Endometrial microvascular endothelial cells (primary cell): ENCODE measurements around the genes MACROD1, DNAJC4, ENSG00000286264 and CCDC88B.

DNA sequence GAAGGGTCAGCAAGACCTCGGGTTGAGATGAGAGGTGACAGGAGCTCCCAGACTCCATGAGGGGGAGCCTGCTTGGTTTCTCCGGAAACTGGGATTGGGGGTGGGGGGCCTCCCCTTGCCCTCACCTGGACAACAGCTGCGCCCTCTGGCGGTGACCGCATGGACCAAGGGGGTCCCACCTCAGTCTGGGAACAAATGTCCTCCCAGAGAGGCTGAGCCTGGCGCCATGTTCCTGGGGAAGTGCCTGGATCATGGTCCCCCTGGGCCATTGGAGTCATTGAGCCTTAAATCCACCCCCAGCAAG, 4.1 kb upstream of the RCOR2 start:
- RAMPAGE, long total RNA: no peak

DNA sequence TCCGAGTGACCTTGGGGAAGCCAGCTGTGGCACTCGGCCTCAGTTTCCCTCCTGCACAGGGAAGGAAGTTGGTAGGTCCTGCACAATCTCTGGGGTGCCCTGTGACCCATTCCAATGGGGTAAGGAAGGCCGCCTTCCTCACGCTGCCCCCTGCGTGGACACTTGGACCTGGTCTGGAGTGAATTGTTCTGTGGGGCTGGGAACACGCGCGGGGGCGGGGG, 689 bp downstream of the MACROD1 start:
- RAMPAGE, long total RNA: no peak

GRCh38 chr11:64165535-64166283, at the start of gene MACROD1:
Gene MACROD1 (minus strand): TSS chr11:64166113.
- RAMPAGE, long total RNA: no peak

DNA sequence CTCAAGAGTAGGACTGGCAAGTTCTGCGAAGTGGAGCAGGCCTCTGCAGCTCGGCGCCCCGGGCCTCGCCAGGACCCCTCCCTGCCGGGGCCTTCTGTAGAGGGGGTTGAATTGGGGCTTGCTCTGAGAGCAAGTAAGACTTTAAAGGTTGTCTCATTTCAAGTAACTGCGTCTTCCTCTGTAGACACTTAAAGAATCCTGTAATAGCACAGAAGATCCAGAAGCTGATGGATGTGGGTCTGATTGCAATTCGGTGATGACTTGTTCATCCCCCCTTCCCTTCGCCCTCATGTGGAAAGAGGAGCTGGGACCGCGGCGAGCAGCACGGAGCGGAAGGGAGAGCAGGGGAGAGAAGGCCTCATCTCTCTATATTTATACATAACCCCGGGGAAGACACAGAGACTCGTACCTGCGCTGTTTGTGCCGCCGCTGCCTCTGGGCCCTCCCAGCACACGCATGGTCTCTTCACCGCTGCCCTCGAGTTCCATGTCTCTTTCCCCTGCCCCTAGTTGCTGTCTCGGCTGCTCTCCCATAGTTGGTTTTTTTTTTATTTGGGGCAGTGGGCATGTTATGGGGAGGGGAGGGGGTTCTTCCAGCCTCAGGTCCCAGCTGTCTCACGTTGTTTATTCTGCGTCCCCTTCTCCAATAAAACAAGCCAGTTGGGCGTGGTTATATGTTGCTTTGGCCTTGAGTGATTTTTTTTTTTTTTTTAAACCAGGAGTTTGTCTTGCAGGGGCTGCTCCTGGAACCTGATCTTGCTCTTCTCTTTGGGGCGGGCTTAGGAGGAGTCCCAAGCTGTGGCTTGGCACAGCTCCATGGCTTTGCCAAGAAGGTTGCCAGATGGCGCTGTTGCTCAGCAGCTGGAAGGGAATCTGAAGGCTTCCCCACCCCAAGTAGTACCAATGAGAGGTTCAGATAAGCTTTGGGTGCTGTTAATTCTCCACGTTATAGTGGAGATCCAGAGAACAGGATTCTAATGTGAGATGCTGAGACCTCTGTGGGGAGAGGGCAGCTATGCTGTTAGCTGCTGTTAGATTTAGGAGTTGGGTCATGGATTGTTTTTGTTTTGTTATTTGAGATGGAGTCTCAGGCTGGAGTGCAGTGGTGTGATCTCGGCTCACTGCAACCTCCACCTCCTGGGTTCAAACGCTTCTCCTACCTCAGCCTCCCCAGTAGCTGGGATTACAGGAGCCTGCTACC, 2.3 kb upstream of the FERMT3 start:
- RAMPAGE, long total RNA: no peak

- RAMPAGE, long total RNA: start-site peak on the plus strand at chr11:64230533-64230619, 22 and 83 reads in 2 replicates
Measured at GRCh38 chr11:64230052-64231073, at the start of gene DNAJC4. Gene DNAJC4 (plus strand): TSS chr11:64230548.

GRCh38 chr11:64231074-64231409, 694 bp downstream of the DNAJC4 start:
- RAMPAGE, long total RNA: no peak

GRCh38 chr11:64240805-64241864, at the start of gene ENSG00000286264:
Gene ENSG00000286264 (plus strand): TSS chr11:64241095.
- RAMPAGE, long total RNA: start-site peak on the plus strand at chr11:64241017-64241139, 1,989 and 1,837 reads in 2 replicates; start-site peak on the plus strand at chr11:64241614-64241667, 135 and 109 reads in 2 replicates

GRCh38 chr11:64339786-64340378, at the start of gene CCDC88B:
Gene CCDC88B (plus strand): TSS chr11:64340204.
- RAMPAGE, long total RNA: no peak

GRCh38 chr11:64500138-64500995, 55.4 kb upstream of the SLC22A11 start:
- RAMPAGE, long total RNA: no peak

DNA sequence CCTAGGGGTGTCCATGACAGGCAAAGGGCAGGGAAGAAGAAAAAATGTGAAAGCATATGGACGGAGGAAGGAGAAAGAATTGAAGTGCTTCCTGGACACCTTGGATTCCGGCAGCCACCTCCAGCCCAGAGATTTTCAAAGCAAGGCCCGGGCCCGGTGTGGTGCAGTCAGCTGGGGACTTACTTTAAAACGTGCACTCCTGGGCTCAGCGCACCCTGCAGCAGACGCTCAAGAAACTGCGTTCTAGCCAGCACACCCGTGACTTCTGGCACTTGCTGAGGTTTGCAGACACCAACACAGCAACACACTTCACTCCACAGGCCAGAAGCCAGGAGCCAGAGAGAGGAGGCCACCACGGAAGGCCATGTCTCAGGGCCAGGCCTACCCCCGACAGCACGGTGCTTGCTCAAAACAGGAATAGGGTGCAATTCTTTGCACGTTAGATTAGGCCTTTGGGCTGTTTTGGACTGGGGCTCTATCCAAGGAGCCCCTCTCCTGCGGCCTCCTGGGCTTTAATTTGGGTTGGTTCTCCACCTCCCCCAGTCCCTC, 1.9 kb upstream of the SLC22A11 start:
- RAMPAGE, long total RNA: no peak

GRCh38 chr11:64583179-64584112, 7.6 kb upstream of the SLC22A12 start:
- RAMPAGE, long total RNA: no peak

DNA sequence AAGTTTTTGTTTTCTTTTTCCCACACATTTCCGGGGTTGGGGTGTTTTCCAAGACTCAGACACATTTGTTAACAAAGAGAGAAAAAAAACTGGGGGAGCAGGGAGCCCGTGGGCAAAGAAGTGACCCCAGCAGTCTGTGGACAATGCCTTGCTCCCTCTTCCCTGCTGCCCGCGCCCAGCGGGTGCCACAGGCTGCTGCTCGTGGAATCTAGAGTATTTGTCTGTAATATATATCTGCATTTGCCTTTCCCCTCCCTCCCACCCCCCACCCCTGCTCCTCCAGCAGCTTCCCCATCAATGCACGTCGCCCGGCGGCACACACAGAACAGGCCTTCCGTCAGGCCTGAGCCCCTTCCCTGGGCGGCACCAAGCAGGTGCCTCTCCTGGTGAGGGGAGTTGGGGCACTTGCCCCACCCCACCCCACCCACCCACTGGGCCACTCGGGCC, 15.2 kb downstream of the SLC22A12 start:
- RAMPAGE, long total RNA: no peak

GRCh38 chr11:64637727-64638243, 46.8 kb downstream of the SLC22A12 start:
- RAMPAGE, long total RNA: no peak

DNA sequence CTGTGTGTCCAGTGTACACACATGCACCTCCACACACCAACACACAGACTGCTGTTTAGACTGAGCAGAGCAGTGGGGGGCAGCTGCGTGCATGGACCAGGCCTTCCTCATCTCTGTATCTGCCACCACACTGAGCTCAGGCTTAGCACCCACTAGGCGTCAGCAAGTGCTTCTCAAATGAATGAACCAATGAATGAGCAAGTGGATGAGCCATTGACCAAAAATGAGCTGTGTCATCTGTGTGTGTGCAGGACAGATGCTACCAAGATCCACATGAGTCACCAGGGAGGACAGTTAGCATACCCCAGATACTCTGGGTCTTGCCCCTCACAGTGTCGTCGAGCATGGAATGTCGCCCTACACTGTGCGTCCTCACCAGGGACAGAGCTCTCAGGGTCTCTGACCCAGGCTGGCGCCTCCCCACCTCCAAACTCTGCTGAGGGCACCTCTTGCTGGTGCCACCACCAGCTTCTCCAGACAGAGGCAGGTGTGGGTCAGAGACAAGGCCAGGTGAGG, 63.2 kb downstream of the NRXN2 start:
- RAMPAGE, long total RNA: no peak

GRCh38 chr11:64762024-64762370, 2.2 kb upstream of the PYGM start:
- RAMPAGE, long total RNA: no peak

DNA sequence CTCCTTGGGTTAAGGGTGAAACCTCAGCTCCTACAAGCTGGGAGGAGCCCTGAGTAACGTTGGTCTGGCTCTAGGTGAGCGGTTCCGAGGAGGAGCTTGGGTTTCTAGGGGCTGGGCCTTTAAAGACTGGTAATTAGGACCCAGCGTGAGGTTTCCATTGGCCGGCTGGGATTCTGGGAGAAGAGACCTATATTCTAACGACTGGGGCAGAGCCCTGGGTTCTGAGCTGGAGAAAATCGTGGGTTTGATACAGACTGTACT, 856 bp upstream of the MAP4K2 start:
- RAMPAGE, long total RNA: no peak

- RAMPAGE, long total RNA: no peak
Measured at GRCh38 chr11:64835157-64836018, 9.1 kb downstream of the CDC42BPG start.

GRCh38 chr11:64862626-64863655, 15.5 kb downstream of the EHD1 start:
- RAMPAGE, long total RNA: no peak

- RAMPAGE, long total RNA: no peak
Measured at GRCh38 chr11:64863656-64864209, 14.7 kb downstream of the EHD1 start.

GRCh38 chr11:64865572-64866122, 12.8 kb downstream of the EHD1 start:
- RAMPAGE, long total RNA: no peak